SP-49 (cell line): Measurements from ENCODE around the gene L3MBTL4.

DNA sequence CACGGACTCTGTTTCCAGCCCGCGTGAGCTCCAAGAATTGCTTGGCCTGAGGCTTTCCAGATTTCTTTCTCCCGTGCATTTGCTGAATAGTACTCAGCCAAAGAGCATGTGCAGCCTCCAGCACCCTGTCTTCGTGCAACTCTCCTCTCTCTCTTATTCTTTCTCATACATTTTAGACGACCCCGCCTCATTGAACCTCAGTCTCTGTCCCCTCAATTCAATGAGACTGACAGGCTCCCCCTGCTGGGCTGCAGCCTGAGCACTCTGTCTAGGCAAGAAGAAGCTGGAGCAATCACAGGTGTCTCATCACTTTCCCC, 49.9 kb upstream of the LPIN2 start:
- PRO-cap, result no peak

GRCh38 chr18:3214556-3215253, 5.1 kb downstream of the MYOM1 start:
- PRO-cap, result no peak

DNA sequence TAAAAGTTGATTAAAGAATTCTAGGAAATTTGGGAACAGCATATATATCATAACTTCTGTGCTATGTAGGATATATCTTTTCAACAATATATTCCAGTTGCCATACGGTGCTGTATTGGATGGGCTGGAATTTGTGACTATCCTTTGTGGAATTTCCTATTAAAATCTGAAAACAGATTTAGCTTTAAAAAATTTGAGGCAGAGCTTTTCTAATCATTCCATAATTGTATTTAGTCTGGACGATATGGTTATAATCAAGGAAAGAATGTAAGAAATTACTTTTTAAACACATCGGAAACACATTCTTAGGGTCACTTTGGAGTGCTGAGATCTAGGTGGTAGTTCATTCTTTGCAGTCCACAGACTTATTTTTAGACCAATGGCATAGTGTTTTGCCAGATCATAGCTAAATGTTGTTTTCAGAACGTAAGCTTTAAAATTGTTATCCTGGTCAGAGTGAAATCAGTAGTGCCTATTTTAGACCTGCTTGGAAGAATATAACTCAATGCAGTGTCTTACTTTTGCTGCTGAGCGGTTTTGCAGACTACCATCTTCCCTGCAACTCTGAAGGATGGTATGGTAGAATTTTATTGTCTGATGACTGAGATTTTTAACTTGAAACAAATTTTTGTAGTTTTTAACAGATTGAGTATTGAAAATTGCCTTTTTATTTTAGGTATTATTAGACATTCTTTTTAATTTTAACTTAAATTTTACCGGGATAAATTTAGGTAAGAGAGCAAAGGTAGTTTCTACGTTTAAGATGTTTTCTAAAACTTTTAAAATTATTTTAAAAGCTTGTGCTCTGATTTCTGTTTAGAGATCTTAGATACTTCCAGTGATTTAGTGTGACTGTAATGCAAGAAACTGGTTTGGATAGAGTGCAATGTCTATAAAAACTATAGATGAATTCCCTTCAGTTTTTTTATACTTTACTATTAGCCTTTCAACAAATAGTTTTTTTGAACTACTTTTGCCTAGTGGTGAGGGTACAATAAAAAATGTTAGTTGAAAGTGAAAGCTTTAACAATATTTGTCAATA, 4.5 kb downstream of the MYL12A start:
- PRO-cap, result no peak

DNA sequence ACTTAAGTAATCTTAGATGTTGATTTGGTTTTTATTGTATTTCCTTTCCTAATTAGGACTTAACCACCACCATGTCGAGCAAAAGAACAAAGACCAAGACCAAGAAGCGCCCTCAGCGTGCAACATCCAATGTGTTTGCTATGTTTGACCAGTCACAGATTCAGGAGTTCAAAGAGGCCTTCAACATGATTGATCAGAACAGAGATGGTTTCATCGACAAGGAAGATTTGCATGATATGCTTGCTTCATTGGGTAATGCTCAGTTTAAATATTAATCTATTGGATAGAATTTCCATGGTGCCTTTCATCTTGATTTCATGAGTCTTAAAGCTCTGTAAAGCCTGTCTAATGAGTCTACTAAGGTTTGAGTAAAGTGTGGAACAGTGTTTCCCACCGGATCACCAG, 5.6 kb downstream of the MYL12A start:
- PRO-cap, result no peak

GRCh38 chr18:3253582-3254442, 6.2 kb downstream of the MYL12A start:
- PRO-cap, result no peak

DNA sequence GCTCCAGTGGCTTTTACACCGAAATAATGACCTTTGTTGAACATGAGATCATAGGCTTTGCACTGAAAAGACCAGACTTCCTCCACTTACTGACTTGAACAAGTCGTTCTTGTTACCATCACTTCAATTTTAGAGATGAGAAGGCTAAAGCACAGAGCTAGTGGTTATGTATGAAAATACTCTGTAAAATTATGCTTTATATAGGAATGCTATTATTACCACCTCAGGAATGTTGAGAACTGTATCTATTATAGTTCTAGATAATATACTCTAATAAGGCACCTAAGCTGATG, 20.0 kb downstream of the MYL12B start:
- PRO-cap, result no peak

DNA sequence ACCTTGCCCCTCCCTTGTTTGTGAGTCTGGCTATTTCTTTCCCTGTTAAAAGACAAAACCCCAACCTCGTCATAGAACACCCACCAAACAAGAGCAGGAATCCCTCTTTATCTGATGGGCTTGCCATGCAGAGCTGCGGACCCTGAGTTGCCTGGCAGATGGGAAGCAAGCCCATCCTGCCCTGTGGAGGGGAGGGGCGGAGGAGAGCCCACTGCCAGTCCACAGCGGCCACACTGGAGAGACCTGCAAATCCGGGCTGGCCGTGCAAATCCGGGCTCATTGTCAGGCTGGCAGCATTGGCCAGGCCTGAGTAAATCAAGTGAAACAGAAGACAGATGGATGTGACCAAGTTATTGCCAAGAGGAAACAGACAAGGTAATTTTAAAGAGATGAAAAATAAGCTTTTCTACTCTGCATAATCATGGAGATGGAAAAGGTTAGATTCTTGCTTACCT, 22.0 kb downstream of the MYL12B start:
- PRO-cap, result no peak

- PRO-cap, result no peak
Measured at GRCh38 chr18:3624789-3625758, 175.1 kb downstream of the TGIF1 start.

DNA sequence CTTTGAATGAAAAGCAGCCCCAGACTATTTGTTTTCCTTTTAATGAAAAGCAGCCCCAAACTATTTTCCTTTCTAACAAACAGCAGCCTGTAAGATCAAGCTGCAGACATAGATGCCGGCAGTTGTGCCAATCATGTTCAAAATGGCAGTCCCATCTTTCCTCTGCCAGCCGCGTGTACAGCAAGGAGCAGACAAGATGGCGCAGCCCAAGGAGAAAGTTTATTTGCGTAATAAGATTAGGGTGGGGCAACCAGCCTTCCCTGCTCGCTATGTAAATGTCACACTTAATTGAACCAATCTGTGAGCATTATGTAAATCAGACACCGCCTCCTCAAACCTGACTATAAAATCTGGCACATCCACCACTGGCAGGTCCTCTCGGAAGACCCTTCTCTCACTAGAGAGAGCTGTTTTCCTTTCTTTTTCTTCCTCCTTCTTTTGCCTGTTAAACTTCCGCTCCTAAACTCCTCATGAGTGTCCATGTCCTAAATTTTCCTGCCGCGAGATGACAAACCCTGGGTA, 226.1 kb downstream of the TGIF1 start:
- PRO-cap, result no peak

DNA sequence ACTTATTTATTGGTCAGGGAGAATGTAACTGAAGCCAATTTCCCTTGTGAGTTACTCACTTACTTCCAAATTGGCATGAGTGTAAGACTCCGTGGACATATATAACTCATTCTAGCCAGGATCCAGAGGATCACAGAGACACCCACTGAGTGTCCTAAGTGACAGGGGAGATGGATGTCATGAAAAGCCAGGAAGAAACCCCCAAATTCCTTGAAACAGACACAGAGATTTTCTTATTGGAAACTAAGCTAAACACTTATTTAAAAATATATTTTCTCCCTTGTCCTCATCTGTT, 345.0 kb downstream of the TGIF1 start:
- PRO-cap, result no peak

- PRO-cap, result no peak
Measured at GRCh38 chr18:4807382-4808166, 352.5 kb upstream of the DLGAP1 start.

GRCh38 chr18:5243870-5244942, 47.1 kb upstream of the AKAIN1 start:
- PRO-cap, result no peak

GRCh38 chr18:5396135-5396368, 100.5 kb upstream of the ZBTB14 start:
- PRO-cap, result no peak

- PRO-cap, result no peak
Measured at GRCh38 chr18:5518678-5519404, 25.0 kb downstream of the EPB41L3 start.

DNA sequence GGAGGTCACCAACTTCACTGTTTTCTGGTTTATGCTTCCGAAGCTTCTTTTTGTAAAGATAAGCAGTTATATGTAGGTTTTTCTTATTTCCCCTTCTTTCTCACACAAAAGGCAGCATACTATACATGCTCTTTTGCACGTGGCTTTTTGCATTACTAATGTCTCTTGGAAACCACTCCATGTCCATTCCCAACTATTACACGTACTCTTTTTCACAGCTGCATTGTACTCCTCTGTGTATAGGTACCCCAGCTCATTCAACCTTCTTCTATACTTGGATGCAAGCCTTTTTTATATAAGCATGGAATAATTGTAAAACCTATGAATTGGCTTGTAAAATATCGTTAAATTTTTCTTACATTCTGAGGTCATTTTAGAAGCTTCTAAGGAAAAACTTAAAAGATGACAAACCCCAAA, 166.1 kb downstream of the L3MBTL4 start:
- PRO-cap, result no peak

GRCh38 chr18:6414733-6415572, at the start of gene L3MBTL4:
Gene L3MBTL4 (minus strand): TSS chr18:6414911.
- PRO-cap, result no peak

DNA sequence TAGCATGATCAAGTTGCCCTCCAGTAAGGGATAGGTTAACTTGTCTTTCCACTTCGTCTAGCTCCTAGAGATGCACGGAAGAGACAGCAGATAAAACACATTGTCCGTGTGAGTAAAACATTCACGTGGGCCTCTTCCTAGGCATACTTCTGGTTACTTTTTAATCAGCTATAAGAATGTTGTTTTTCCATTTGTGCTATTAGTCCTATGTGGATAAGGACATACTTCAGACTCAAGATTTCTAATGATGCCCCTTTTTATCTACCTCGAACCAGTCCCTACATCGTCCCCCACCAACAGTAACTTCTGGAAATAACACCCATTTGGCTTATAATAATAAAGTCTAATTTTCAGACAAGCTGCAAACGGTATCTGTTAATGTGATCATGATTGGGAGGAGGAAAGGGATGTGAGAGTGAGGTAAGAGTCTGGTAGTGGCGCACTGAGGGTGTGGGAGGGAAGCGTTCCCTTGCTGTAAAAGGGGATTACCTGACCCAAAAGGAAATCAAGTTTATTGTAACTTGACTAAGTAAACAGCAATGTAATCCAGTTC, 1.0 kb upstream of the ARHGAP28 start:
- PRO-cap, result no peak

DNA sequence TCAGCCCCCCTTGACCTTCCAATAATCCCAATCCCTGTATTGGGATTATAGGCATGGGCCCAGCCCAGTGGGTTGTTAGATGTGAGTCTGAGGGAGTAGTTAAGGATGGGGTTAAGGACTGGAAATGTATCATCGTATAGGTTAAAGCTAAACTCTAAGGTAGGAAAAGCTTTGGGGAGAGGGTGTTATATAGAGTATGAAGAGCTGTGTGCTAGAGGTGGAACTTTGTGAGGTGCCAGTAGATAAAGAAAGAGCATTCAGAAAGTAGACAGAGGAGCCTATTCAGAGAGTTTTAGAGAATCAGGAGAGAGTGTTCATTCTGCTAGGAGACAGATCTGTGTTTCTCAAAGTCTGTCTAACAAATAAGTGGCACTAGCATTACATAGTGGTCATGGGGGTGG, 81.0 kb downstream of the ARHGAP28 start:
- PRO-cap, result no peak

- PRO-cap, result no peak
Measured at GRCh38 chr18:7037817-7038940, 79.4 kb downstream of the LAMA1 start.

GRCh38 chr18:7567646-7567943, 479 bp downstream of the PTPRM start:
- PRO-cap, result no peak